ENCODE data around the gene NOXA1.

- PRO-cap: no peak
Measured at GRCh38 chr9:137242717-137243372, 1.8 kb downstream of the TUBB4B start.

- PRO-cap: no peak
Measured at GRCh38 chr9:137299000-137299556, 3.0 kb downstream of the NRARP start.

- PRO-cap: no peak
Measured at GRCh38 chr9:137320314-137321004, 18.4 kb upstream of the NRARP start.

DNA sequence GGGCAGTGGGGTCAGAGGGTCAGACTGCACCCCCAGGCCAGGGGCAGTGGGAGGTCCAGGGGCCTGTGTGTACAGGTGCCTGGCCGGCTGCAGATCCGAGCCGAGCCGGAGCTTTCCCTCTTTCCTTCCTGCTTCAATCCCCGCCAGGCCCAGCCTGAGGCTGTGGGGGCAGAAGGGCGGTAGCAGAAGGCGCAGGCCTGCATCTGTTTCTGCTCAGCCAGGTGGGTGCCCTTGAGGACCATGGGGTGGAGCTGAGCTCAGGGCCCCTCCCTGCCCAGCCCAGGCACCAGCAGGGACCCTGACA lies 18.9 kb upstream of the NRARP start:
- PRO-cap: no peak

DNA sequence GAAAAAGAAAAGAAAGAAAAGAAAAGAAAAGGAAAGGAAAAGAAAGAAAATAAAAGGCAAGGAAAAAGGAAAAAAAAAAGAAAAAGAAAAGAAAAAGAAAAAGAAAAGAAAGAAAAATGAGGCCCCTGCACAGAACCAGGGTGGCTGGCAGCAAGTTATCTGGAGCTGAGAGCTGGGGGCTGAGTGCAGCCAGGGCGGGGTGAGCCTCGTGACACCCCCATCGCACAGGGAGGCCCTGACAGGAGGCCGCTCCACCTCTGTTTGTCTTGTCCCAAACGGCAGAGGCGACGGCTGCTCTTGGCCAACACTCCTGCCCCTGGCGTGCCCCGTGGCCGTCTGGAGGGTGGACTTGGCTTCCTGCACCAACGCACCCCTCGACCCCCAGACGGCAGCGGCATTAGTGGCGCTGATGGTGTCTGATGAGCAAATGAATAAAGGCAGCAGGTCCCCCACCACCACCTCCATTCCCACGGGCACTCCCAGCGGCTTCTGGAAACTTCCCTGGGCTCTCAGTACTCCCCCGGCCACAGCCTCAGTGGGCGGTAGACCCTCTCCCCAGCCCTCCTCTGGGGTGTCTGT lies 16.6 kb downstream of the EXD3 start:
- PRO-cap: no peak

DNA sequence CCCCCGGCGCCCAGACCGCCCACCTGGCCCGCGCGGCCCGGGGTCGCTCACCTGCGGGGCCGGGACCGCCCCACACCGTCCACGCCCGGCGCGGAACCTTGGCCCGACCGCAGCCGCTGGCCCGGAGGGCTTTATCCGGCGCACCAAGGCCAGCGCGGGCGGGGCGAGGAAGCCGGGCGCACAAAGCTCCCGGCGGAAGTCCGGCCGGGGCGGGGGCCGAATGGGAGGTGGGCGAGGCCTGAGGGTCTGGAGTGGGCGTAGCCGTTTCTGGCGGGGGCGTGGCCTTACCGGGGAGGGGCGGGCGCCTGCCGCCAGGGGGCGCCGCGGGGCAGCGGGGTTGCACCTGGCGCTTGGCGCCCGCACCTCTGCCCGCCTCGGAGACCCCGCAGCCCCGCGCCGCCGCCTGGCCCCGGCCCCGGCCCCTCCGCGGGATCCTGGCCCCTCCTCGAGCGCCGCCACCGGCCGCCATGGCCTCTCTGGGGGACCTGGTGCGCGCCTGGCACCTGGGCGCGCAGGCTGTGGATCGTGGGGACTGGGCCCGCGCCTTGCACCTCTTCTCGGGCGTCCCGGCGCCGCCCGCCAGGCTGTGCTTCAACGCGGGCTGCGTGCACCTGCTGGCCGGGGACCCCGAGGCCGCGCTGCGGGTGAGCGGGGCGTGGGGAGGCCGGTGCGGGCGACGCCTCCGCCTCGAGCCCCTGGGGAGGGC lies at the start of gene NOXA1:
TSS of gene NOXA1 (plus strand) at position 331 of the 706 bp plus-strand sequence.
- PRO-cap: bidirectional peak, plus-strand start at position 356 of the sequence, minus-strand start at position 100 of the sequence

DNA sequence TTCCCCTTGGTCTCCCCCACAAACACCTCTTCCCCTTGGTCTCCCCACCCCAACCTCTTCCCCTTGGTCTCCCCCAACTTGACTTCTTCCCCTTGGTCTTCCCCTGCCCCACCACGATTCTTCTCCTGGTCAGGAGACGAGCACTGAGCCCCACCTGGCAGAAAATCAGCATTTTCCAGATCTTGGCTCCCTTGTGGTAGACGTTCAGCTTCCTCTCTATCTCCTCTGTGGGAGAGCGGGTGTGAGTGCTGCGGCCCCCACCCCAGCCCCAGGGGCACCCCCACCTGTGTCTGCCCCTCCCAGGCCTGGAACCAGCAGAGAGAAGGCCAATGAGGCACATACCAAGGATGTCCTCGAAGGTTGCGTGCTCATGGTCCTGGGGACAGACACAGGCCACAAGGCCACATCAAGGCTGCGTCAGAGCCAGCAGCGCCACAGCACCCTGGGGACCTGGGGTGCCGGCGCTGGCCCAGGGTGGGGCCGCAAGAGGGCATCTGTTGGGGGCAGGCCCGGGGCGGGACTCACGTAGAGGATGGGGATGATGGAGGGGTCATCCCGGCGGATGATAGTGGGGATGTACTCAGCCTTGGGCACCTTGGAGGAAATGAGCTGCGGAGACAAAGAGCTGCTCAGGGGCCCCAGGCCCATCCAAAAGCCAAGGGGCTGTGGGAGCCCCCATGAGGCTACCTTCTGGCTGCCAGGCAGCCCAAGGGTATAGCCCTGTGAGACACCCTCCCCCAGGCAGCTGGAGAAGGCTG lies 6.7 kb downstream of the NSMF start:
- PRO-cap: no peak

DNA sequence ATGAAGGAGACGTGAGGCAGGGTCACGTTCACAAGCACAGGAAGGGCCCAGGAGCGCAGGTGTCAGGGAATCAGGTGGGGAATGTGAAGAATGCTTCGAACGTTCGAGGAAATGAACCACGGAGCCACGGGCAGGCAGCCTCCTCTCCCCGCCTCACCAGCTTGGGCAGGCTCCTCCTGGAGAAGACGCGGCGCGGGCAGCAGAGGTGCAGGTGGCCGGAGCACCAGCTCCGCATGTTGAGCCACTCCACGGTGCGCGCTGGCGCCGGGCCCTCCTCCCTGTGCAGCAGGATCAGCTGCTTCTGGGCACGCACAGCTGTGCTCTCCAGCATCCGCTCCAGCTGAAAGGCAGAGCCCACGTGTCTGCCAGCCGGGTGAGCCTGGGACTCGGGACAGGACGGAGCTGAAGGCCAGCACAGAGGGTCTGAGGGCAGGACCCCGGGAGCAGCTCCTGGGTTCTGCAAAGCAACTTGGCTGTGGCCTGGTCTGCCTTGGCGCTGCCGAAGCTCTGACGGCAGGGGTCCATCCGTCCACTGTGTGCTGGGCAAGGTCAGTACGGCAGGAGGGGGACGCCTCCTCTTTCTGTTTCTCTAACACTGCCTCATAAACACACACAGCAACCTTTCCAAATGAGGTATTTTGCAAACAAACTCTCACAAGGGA lies 19.9 kb upstream of the NSMF start:
- PRO-cap: no peak

DNA sequence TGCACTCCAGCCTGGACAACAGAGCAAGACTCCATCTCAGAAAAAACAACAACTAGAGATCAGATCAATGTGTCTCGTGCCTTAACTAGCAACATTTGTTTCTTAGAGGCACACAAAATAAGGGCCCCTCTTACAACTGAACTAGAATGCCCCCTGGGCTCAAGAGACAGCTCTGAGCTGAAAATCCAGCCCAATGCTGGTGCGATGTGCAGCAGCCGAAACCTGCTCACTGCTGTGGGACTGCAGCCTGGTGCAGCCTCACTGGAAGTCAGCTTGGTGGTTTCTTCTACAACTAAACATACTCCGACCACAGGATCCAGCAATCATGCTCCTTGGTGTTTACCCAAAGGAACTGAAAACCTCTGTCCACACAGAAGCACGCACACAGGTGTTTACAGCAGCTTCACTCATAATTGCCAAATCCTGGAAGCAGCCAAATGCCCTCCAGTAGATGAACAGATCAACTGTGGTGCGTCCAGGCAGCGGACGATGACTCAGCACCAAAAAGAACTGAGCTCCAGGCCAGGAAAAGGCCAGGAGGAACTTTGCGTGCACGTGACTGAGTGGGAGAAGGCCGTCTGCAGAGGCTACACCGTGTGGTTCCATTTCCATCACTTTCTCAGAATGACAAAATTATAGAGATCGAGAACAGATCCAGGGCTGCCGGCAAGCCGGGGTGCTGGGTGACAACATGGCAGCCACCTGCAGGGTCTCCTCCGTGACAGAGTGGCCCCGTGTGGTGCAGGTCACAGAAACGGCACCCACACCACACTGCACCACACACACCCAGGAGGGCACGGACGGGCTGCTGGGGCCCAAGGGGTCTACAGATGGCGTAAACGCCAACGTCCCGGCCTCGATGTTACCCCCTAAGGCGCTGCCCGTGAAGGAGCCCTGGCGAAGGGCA lies 23.0 kb upstream of the NSMF start:
- PRO-cap: no peak

DNA sequence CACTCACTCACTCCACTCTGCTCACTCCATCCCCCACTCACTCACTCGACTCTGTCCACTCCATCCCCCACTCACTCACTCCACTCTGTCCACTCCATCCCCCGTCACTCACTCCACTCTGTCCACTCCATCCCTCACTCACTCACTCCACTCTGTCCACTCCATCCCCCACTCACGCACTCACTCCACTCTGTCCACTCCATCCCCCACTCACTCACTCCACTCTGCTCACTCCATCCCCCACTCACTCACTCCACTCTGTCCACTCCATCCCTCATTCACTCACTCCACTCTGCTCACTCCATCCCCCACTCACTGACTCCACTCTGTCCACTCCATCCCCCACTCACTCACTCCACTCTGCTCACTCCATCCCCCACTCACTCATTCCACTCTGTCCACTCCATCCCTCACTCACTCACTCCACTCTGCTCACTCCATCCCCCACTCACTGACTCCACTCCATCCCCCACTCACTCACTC lies 32.2 kb downstream of the PNPLA7 start:
- PRO-cap: no peak

- PRO-cap: no peak
Measured at GRCh38 chr9:137614932-137615803, 3.6 kb upstream of the EHMT1 start.

DNA sequence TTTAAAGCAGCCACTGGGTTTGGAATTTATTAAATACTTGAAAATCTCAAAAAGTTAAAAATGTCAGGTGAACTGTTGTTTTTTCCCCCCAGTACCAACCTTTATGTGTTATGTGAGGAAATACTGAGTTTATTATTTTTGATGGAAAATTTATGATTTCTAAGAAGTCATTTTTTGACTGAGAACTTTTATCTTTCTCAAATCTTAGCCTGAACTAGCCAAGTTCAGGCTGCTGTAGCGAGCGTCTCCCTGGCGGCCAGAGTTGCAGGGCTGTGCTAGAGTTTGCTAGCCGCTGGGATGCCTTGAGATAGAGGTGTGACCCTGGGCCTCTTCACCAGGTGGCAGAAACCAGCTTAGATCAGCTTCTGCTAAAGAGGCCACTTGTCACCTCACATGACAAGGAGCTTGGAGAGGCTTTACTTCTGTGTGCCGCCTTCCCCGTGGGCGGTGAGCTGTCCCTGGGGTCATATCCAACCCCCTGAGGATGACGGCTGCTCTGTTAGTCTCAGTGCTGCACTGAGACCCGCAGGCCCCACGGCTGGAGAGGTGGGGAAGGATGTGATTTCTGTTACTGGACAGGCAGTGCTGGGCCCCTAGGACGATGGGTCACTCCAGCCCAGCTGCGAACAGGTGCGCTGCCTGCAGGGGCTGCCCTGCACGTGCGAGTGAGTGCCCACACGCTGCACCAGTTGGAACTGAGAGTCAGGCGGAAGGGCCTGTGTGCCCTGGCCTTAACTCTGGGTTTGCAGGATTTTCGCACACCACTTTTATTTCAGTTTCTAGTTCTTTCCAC lies 63.7 kb downstream of the EHMT1 start:
- PRO-cap: no peak

DNA sequence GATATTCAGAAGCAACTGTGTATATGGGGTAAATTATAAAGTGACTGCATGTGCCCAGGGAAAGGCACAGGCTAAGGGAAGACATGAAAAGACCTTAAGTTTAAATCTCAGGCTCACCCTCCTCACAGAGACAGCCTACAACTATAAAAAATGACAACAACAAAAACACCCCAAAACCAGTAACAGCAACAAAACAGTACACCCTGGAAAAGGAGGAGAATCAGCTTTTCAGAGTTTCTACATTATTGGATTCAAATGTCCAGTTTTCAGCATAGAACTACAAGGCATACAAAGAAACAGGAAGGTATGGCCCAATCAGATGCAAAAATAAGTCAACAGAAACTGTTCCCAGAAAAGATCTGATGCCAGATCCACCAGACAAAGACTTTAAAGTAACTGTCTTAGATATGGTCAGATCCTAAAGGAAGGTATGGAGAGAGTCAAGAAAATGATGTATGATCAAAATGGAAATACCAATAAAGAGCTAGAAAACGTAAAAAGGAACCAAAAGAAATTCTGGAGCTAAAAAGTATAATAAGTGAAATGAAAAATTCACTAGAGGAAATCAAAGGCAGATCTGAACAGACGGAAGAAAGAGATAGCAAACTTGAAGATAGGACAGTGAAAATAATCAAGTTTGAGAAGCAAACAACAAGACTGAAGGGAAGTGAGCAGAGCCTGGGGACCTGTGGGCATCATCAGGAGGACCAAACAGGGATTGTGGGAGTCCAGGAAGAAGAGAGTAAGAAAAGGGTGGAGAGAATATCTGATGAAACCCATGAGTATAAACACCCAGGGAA lies 115.2 kb downstream of the EHMT1 start:
- PRO-cap: no peak

- PRO-cap: no peak
Measured at GRCh38 chr9:137757647-137758163, 119.9 kb upstream of the CACNA1B start.

Data from mesothelial cell of epicardium (in vitro differentiated cells).